Skeletal muscle tissue (tissue), 7 donors: ENCODE measurements around a stretch of chr3.

DNA sequence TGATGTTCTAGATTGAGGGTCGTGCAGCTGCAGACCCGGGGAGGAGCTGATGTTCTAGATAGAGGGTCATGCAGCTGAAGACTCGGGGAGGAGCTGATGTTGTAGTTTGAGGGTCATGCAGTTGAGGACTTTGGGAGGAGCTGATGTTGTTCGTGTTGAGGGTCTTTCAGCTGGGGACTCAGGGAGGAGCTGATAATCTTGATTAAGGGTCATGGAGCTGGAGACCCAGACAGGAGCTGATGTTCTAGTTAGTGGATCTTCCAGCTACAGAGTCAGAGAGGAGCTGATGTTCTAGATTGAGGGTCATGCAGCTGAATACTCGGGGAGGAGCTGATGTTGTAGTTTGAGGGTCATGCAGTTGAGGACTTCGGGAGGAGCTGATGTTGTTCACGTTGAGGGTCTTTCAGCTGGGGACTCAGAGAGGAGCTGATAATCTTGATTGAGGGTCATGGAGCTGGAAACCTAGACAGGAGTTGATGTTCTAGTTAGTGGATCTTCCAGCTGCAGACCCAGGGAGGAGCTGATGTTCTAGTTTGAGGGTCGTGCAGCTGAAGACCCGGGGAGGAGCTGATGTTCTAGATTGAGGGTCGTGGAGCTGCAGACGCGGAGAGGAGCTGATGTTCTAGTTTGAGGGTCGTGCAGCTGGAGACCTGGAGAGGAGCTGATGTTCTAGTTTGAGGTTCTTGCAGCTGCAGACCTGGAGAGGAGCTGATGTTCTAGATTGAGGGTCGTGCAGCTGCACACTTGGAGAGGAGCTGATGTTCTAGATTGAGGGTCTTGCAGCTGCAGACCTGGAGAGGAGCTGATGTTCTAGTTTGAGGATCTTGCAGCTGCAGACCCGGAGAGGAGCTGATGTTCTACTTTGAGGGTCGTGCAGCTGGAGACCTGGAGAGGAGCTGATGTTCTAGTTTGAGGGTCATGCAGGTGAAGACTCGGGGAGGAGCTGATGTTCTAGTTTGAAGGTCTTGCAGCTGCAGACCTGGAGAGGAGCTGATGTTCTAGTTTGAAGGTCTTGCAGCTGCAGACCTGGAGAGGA, 61.3 kb upstream of the APOD start:
- PRO-cap, 3 experiments = no peak in any of the 3 experiments
- RAMPAGE, long total RNA = no peak
- RRBS, 2 experiments = no CpG with 5 or more reads among the region's 17 CpGs

GRCh38 chr3:195696385-195697145, 24.2 kb upstream of the MUC20 start:
- PRO-cap, 3 experiments = no peak in any of the 3 experiments
- RAMPAGE, long total RNA = no peak
- RRBS, 2 experiments = 88 to 89% methylated on average over 3 of the region's 28 CpGs

DNA sequence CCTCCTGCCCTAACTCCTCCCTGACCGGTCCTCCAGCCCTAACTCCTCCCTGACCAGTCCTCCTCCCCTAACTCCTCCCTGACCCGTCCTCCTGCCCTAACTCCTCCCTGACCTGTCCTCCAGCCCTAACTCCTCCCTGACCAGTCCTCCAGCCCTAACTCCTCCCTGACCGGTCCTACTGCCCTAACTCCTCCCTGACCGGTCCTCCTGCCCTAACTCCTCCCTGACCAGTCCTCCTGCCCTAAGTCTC, 7.6 kb upstream of the MUC20 start:
- PRO-cap, 3 experiments = no peak in any of the 3 experiments
- RAMPAGE, long total RNA = no peak
- RRBS, 2 experiments = no CpG with 5 or more reads among the region's 4 CpGs

DNA sequence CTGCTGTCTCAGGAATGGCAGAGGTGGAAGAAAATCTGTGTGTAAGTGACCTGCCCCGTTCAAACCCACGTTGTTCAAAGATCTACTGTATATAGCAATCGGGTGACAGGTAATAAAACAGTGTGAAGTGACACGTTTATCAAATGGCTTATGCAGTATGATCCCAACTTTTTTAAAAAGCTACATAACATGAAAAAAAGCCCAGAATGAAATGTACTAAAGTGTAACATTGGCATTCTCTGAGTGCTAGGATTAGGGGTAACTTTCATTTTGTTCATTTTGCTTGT, 16.6 kb upstream of the MUC4 start:
- PRO-cap, 3 experiments = no peak in any of the 3 experiments
- RAMPAGE, long total RNA = no peak
- RRBS, 2 experiments = no CpG with 5 or more reads among the region's 4 CpGs

DNA sequence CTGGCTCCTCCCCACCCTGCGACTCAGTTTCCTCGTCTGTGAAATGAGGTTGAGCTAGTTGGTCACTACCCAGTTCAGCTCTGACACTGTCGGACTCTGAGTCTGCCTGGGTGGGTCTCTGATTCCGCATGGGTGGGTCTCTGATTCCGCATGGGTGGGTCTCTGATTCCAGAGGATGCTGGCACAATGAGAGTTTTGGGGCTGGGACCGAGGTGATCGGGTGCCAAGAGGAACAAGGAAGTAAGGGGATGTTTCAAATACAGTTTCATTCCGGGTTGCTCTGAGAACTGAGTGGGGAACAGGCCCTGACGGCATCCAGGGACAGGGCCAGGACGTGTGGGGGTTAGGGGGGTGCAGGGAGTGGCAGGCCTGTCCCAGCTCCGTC, 23.4 kb upstream of the MUC4 start:
- PRO-cap, 3 experiments = no peak in any of the 3 experiments
- RAMPAGE, long total RNA = no peak
- RRBS, 2 experiments = no CpG with 5 or more reads among the region's 11 CpGs

GRCh38 chr3:195870485-195870879, 37.9 kb downstream of the TNK2 start:
- PRO-cap, 3 experiments = no peak in any of the 3 experiments
- RAMPAGE, long total RNA = no peak
- RRBS, 2 experiments = no CpG with 5 or more reads among the region's 7 CpGs

- PRO-cap, 3 experiments = peak in 3 of 3 experiments; most common minus-strand start chr3:195909763 (in 3)
- RAMPAGE, long total RNA = no peak
- RRBS, 2 experiments = 2 to 3% methylated on average over 88 to 100 of the region's 137 CpGs
Observed at GRCh38 chr3:195908759-195909827, 742 bp upstream of the TNK2 start.

GRCh38 chr3:195910150-195910737, 1.9 kb upstream of the TNK2 start:
- PRO-cap, 3 experiments = no peak in any of the 3 experiments
- RAMPAGE, long total RNA = no peak
- RRBS, 2 experiments = 3 to 11% methylated on average over 2 of the region's 22 CpGs

- PRO-cap, 3 experiments = no peak in any of the 3 experiments
- RAMPAGE, long total RNA = no peak
- RRBS, 2 experiments = no CpG with 5 or more reads among the region's 14 CpGs
Observed at GRCh38 chr3:195944465-195945128, 36.2 kb upstream of the TNK2 start.

GRCh38 chr3:196075012-196075450, 6.9 kb downstream of the TFRC start:
- PRO-cap, 3 experiments = no peak in any of the 3 experiments
- RAMPAGE, long total RNA = no peak
- RRBS, 2 experiments = no CpG with 5 or more reads among the region's 7 CpGs

DNA sequence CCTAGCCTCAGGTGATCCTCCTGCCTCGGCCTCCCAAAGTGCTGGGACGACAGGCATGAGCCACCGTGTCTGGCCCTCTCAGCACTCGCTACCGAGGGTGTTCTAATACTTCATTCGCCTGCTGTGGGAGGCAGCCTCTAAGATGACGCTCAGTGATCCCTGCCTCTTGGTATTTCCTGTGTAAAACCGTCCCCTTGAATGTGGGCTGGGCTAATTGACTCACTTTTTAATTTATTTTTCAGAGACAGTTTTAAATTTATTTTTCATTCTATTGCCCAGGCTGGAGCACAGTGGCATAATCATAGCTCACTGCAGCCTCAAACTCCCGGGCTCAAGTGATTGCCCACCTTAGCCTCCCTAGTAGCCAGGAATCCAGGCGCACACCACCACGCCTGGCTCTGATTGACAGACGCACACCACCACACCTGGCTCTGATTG, 62.9 kb upstream of the TFRC start:
- PRO-cap, 3 experiments = no peak in any of the 3 experiments
- RAMPAGE, long total RNA = no peak
- RRBS, 2 experiments = no CpG with 5 or more reads among the region's 12 CpGs

GRCh38 chr3:196237540-196237935, 21.2 kb downstream of the SLC51A start:
- PRO-cap, 3 experiments = no peak in any of the 3 experiments
- RAMPAGE, long total RNA = no peak
- RRBS, 2 experiments = no CpG with 5 or more reads among the region's 4 CpGs

DNA sequence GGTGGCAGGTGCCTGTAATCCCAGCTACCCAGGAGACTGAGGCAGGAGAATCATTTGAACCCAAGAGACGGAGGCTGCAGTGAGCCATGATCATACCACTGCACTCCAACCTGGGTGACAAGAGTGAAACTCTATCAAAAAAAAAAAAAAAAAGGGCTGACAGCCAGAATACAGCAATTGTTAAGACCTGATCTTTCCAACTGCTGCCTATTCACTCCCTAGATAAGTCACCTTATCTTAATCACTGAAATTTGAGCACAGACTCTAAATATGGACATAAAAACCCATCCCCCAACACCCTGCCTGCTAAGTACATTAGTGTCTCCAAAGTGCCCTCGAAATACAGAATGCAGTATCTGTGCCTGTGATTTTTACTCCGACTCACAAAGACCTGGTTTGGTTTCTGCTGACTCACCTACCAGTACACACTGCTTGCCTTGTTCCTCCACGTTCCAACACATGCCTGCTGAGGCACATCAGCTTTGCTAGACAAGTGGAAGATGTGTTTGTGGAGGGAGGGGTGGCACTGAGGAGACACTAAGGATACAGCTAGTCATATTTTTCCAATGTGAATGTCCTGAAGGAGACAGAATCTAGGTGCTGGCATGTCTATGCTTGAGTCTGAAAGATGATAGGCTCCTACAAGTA, 8.3 kb downstream of the PCYT1A start:
- PRO-cap, 3 experiments = no peak in any of the 3 experiments
- RAMPAGE, long total RNA = no peak
- RRBS, 2 experiments = no CpG with 5 or more reads among the region's 4 CpGs

GRCh38 chr3:196425820-196426300, 6.4 kb downstream of the UBXN7 start:
- PRO-cap, 3 experiments = no peak in any of the 3 experiments
- RAMPAGE, long total RNA = no peak
- RRBS, 2 experiments = no CpG with 5 or more reads among the region's 9 CpGs

DNA sequence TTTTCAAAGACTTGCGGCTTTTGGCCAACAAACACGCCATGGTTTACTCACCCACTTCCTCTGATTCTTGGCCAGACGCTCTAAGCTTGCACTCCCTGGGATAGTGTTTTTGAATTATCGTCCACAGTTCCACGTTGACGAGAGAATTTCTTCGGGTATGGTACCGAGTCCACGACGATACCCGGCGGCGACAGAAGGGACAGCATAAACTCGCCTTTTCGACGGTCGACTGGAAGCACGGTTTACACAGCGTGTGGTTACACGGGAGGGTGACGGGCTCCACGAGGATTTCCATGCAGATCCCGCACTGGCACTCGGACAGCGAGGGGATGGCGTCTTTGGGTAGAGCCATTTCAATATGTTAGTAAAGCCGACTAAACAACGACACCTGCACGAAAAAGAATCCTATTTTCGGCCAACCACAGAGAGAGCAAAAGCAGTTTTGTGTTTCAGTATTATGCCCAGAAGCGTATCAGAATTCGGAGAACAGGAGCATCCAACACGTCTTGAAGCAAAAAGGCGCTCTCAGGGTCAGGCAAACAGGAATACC, 671 bp downstream of the RNF168 start:
- PRO-cap, 3 experiments = peak in 2 of 3 experiments; most common plus-strand start position 71 of the sequence (in 1); most common minus-strand start position 231 of the sequence (in 1)
- RAMPAGE, long total RNA = no peak
- RRBS, 2 experiments = no CpG with 5 or more reads among the region's 34 CpGs

- PRO-cap, 3 experiments = no peak in any of the 3 experiments
- RAMPAGE, long total RNA = no peak
- RRBS, 2 experiments = no CpG with 5 or more reads among the region's 24 CpGs
Observed at GRCh38 chr3:196633713-196634680, 5.5 kb upstream of the NRROS start.

DNA sequence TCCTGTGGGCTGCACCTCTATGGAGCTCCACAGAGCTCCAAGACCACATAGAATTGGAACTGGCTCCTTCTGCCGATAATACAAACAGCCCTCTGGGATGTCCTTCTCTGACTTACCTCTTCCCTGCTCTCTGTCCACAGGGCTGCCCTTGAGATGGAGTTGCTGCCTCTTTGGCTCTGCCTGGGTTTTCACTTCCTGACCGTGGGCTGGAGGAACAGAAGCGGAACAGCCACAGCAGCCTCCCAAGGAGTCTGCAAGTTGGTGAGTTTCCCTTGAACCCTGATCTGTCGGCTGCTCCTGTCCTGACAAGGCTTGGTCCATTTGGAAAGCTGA, 14.9 kb downstream of the NRROS start:
- PRO-cap, 3 experiments = no peak in any of the 3 experiments
- RAMPAGE, long total RNA = no peak
- RRBS, 2 experiments = no CpG with 5 or more reads among the region's 4 CpGs

GRCh38 chr3:196657610-196658347, 18.3 kb downstream of the NRROS start:
- PRO-cap, 3 experiments = no peak in any of the 3 experiments
- RAMPAGE, long total RNA = no peak
- RRBS, 2 experiments = no CpG with 5 or more reads among the region's 15 CpGs

DNA sequence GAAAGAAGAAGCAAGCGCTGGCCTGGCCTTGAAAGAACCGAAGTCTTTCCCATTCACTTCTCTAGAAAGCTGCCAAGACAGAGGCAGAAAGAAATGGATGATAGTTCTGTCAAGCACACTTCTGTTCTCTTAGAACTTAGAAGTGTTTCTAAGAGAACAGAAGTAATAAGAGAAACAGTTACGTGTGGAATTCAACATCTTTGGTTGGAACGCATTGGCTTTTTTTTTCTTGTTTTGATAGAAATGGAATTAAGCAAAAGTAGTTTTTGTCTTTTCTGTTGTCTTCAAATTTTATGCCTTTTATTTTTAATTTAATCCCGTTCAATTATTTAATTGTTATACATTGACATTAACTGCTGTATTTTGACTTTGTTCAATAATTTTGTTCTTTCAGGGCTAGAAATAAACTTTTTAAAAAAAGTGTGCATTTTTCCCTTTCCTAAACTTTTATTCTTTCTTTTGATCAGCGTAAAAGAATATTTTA, 35.6 kb upstream of the SENP5 start:
- PRO-cap, 3 experiments = no peak in any of the 3 experiments
- RAMPAGE, long total RNA = no peak
- RRBS, 2 experiments = no CpG with 5 or more reads among the region's 6 CpGs

DNA sequence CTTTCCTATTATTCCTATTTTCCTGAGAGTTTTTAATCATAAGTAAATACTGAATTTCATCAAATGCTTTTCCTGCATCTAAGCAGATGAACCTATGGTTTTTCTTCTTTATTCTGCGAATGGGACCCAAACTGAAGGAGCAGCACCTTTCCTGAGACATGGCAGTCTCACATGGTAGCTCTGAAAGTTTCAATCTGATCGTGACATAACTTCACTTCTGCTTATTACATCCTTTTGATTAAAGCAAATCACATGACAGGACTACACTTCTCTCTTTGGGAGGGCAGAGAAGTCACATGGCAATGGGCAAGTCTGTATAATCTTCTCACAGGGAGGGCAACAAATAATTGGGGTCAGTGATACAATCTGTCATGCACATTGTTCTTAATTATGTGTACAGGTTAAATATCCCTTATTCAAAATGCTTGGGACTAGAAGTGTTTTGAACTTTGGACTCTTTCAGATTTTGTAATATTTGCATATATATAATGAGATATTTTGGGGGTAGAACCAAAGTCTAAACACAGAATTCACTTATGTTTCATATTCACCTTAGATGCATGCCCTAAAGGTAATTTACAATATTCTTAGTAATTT, 21.6 kb downstream of the NCBP2 start:
- PRO-cap, 3 experiments = no peak in any of the 3 experiments
- RAMPAGE, long total RNA = no peak
- RRBS, 2 experiments = no CpG with 5 or more reads among the region's 2 CpGs